Endothelial cell (in vitro differentiated cells): Measurements from ENCODE around the gene PRXL2A.

DNA sequence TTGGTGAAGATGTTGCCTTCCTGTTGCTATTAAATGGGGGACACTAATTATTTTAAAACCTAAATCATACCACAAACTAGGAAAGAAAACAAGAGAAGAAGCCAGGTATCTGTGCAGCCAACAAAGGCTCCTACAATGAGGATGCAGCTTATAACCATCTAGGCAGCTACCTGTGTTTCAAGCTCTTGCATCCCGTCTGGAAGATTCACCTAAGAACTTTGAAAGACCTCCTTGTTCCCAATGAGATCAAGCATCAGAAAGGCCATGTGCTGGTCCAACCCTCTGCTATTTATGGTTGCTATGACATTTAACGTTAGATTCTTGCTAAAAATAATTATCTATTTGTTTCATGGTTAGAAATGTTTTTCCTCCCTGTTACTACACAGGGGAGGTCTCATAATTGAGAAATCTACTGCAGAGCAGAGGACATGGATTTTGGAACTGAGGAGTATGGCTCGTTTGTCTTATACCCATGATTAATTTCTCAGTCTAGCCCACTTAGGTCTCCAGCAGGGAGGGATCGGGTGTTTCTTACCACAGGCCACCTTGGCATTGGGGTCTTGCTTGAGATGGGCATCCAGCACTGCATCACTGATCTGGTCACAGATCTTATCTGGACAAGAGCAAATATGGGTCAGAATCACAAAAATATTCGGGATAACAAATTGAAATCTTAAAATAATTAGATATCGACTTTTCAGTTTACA lies 4.3 kb downstream of the MAT1A start:
- PRO-cap: no peak

- PRO-cap: bidirectional peak, plus-strand start at chr10:80408615, minus-strand start at chr10:80408411; bidirectional peak, plus-strand start at chr10:80409008, minus-strand start at chr10:80408963
These were observed at the start of gene PRXL2A for GRCh38 chr10:80408131-80409195. TSS of gene PRXL2A (plus strand) at chr10:80408551.

- PRO-cap: no peak
These were observed 933 bp upstream of the TSPAN14 start for GRCh38 chr10:80453210-80453544.

DNA sequence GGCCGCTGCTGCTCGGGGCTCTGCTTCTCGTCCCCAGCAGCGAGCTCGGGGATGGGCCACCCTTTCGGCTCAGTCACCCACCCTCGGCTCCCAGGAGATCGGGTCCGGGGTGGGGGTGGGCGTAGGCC lies 492 bp downstream of the TSPAN14 start:
- PRO-cap: no peak

DNA sequence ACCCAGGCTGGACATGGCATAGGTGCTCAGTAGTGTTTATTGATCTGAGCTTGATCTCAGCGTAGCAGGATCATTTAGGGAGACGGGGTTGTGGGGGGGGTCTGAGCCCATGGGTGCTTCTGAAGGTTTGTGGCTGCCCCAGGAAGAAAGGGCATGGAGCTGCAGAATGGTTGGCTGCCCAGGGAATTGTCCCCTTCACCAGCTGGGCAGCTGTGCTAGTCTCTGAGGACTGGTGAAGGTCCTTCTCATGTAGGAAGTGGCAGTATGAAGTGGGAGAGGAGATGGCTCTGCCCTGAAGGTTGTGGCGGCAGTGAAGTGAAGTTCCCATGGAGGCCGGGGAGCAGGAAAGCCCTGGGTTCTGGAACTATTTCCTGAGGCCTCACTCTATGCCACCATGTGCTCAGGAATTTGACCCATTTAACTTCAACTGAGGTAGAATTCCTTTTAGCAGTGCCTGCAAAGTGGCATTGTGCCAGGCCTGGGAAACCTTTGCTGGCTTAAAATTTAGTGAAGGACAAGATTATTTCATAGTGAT lies 2.1 kb downstream of the TSPAN14 start:
- PRO-cap: no peak

DNA sequence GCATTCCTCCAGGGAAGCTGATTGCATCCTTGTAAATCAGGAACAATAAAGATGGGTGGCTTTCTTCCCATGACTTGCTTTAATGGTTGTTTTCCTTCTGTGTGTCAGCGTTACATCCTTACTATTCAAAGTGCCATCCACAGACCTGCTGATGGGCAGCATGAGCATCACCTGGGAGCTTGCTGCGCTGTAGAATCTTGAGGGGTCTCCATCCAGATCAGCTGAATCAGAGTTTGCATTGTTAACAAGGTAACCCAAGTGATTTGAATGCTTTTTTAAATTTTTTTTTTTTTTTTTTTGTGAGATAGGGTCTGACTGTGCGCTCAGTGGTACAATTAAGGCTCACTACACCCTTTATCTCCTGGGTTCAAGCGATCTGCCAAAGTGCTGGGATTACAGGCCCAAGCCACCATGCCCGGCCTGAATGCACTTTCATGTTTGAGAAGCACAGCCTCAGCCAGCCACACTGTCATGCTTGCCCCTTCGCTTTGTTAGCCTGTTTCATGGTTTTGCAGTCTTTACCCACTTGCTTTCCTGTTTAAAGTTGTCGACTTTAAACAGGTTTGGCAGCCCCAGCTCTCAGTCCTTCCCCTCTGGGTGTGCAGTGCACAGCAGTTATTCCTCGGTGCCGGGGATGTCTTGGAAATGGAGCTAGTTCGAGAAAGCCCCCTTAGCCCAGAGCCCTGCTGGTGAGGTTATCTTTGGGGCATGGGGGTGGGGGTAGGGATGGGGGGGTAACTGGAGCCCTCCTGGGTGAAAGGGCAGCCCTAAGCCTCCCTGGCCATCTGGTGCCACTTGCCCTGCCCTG lies 14.5 kb downstream of the TSPAN14 start:
- PRO-cap: no peak

DNA sequence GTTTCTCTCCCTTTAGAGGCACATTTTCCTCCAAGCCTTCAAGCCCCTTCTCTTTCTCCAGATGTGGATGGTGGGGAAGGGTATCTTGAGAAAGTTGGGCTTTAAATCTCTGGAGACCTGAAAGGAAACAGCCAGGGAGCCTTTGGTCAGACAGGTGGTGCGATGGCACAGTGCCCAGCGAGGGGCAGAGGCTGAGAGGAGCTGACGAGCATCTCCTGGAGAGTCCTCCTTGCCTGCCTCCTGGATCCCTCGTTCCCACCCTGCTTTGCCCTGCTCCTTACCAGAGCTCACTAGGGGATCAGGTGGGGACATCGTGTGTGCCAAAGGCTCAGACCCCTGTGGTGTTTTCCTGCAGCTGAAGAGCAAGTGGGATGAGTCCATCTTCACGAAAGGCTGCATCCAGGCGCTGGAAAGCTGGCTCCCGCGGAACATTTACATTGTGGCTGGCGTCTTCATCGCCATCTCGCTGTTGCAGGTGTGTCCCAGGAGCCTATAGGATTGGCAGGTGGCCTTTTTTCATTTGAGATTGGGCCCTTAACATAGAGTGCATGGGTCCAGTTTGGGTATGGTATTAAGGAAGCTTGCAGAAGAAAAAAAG lies 21.8 kb upstream of the SH2D4B start:
- PRO-cap: no peak

- PRO-cap: no peak
These were observed 234.3 kb downstream of the SH2D4B start for GRCh38 chr10:80771922-80772455.

- PRO-cap: no peak
These were observed 439 bp downstream of the NRG3 start for GRCh38 chr10:81875295-81875971.

DNA sequence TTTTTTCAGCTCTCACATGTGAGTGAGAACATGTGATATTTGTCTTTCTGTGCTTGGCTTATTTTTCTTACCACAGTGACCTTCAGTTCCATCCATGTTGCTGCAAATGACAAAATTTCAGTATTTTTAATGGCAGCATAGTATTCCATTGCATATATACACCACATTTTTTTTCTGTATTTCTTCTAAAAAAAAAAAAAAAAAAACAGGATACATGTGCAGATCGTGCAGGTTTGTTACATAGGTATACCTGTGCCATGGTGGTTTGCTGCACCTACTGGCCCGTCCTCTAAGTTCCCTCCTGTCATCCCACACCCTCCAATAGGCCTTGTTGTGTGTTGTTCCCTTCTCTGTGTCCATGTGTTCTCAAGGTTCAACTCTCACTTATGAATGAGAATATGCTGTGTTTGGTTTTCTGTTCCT lies 557.3 kb downstream of the NRG3 start:
- PRO-cap: no peak

- PRO-cap: no peak
These were observed 414.4 kb upstream of the GHITM start for GRCh38 chr10:83724834-83725293.

DNA sequence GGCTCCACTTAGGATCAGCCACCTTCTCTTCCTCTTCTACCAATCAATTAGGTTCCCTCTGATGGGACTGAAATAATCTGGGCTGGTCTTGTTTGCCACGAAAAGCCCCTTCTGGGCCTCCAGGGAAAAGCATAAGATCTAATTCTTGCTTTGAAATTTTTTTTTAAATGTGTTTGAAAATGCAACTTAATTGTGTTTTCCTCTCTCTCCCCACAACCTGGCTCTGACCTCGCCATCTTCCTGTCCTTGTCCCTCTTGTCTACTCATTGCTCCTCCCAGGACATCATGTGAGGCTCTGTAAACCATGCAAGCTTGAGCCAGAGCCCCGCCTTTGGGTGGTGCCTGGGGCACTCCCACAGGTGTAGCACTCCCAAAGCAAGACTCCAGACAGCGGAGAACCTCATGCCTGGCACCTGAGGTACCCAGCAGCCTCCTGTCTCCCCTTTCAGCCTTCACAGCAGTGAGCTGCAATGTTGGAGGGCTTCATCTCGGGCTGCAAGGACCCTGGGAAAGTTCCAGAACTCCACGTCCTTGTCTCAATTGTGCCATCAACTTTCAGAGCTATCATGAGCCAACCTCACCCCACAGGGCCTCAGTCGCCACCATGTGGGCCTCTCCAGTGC lies 9.8 kb upstream of the CDHR1 start:
- PRO-cap: no peak

DNA sequence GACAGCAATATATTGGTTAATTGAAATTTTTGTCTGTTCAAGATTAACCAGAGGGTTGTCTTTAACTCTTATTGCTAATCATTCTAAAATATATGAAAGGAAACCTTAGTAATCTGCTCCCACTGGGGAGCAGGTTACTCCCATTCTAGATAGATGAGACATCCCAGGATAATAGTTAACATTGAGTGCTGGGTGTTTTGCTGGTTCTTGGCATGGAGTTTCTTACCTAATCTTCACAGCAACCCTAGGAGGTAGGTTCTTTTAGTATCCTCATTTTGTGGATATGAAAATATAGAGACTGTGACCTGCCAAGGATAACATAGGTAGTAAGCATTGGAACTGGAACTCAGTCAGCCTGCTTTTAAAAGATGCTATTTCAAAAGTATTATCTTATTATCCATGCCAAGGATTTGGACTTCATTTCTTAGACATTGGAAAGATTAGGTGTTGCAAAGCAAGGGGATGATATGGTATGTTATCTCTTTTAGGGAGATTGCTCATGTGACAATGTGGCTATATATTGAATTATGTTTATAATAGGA lies 4.8 kb downstream of the CCSER2 start:
- PRO-cap: no peak

DNA sequence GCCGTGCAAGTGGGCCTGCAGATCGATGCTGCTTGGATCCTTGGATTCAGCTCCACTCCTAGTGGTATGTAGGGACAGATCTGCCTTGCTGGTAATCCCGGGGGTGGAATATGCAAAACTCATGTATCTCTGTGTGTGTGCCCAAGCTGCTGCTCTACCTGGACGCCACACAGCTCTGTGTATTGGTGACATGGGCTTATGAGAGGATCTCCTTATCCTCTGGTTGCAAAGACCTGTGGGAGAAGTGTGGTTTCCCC lies 87.4 kb downstream of the CCSER2 start:
- PRO-cap: no peak

GRCh38 chr10:84451808-84452345 lies 123.5 kb downstream of the CCSER2 start:
- PRO-cap: no peak

DNA sequence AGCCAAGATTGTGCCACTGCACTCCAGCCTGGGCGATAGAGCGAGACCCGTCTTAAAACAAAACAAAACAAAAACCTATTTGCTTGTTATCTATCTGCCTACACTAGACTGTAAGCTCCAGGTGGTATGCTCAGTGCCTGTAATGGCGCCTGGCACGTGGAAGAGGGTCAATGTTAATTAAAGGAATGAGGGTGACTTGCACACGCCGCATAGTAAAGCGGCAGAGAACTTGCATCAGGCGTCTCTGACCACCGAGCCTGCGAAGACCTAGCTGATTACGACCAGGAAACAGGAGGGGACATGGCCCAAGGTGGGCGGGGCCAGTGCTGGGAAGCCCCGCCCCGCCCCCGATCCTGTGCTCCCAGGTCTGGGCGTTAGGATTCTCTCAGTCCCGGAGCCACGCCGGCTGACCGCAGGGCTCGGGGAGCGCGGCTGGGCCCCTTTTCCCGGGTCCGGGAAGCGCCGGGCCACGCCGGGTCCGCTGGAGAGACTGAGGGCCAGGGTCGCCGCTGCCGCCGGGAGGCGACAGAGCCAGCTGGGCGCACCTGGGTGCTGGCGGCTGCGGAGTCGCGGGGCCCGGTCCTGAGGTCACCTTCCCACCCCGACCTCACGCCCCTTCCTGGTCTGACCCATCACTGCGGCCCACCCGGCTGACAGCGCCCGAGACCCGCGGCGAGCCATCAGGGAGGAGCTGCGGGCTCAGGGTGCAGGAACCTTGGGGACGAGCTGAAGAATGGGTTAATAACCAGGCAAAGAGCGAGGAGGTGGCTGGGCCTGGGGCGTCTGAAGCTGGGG lies 22.9 kb upstream of the GRID1 start:
- PRO-cap: bidirectional peak, plus-strand start at position 388 of the sequence, minus-strand start at position 273 of the sequence

GRCh38 chr10:86399734-86400836 lies 33.5 kb upstream of the GRID1 start:
- PRO-cap: unidirectional peak, minus-strand start at chr10:86400540; unidirectional peak, minus-strand start at chr10:86400563

GRCh38 chr10:86402993-86403463 lies 36.4 kb upstream of the GRID1 start:
- PRO-cap: no peak

GRCh38 chr10:86453040-86454126 lies 68.2 kb downstream of the WAPL start:
- PRO-cap: no peak

DNA sequence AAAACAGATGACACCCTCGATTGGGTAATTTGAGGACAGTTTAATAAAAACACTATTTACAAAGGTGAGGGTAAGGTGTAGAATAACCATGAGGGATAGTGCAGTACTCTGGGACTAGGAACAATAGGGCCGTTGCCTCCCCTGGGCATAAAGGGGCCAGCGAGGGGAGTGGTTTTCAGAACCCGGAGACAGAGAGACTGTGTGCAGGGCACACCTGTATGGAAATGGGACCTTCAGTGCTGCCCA lies 35.2 kb upstream of the WAPL start:
- PRO-cap: no peak